ENCODE results near the gene PTGDR.

- PRO-cap = bidirectional peak, plus-strand start at chr14:50667936, minus-strand start at chr14:50667786
Observed at GRCh38 chr14:50667608-50667803, 600 bp downstream of the SAV1 start.

DNA sequence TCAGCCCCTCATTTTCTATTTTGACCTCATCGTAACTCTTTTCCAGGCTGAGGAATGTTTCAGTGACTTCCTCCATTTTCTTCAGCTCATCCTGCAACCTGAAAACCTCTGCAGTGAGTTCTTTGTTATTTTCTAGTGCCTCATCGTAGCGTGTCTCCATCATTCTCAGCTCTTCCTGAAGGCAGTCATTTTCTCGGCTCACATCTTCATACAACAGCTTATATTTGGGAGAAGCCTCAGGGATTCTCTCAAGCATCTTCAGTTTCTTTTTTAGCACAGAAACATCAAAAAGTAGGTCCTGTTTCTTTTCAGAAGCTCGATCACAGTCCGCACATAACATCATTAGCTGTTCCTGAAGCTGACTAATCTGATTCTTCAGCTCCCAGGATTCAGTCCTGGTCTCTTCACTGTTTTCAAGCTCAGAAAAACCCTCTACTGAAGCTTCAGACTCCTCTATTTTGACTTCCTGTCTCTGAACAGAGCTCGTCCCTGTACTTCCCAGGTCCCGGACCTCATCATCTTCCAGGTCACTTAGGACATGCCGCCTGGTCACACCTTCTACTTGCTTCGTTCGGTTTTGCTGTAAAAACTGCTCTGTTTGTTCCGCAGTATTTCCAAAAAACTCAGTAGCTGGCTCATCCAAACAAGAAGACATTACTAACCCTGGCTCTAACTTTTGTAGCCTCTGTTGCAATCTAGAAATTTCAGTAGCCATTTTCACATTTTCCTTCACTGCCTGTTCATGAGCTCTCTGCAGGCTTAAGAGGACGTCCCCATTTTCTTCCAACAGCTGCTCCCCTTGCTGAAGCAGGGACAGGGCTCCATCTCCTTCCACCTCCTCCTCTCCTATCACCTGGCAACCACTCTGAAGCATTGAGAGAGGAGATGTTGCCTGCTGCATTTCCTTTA is 73.6 kb downstream of the NIN start:
- PRO-cap = no peak

DNA sequence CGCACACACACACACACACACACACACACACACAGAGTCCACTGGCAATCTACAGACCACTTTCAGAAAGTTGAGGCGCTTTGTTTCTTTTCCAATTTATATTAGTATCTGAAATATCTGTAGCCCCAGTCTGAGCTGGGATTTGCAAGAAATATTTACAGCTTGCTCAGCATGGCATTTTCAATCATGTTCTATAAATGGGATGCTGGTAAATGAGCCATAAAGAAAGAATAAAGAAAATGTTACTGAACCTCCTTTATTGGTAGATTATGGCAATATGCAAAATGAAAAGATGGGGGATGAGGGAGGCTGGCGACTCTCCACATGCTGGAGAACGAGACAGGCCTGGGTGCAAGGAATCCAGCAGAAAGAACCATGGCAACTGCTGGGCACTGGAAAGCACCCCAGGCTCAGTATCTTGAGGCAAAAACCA is 39.1 kb downstream of the NIN start:
- PRO-cap = no peak

- PRO-cap = no peak
Observed at GRCh38 chr14:50860577-50861115, 11.2 kb upstream of the ABHD12B start.

DNA sequence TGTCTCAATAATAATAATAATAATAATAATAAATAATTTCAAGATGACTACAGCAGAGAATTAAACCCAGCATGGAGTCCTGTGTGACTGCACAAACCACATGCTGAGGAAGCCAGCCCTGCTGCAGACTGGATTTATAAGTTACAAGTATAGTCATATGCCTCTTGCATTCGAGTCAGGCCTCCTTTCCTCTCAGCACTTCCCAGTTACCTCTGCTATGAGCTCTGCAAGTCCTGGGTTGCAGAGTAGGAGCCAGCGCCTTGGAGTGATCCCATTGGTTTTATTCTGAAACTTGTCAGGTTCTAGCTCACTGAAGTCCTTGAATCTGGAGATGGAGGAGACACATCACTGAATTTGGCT is 29.8 kb downstream of the PYGL start:
- PRO-cap = no peak

DNA sequence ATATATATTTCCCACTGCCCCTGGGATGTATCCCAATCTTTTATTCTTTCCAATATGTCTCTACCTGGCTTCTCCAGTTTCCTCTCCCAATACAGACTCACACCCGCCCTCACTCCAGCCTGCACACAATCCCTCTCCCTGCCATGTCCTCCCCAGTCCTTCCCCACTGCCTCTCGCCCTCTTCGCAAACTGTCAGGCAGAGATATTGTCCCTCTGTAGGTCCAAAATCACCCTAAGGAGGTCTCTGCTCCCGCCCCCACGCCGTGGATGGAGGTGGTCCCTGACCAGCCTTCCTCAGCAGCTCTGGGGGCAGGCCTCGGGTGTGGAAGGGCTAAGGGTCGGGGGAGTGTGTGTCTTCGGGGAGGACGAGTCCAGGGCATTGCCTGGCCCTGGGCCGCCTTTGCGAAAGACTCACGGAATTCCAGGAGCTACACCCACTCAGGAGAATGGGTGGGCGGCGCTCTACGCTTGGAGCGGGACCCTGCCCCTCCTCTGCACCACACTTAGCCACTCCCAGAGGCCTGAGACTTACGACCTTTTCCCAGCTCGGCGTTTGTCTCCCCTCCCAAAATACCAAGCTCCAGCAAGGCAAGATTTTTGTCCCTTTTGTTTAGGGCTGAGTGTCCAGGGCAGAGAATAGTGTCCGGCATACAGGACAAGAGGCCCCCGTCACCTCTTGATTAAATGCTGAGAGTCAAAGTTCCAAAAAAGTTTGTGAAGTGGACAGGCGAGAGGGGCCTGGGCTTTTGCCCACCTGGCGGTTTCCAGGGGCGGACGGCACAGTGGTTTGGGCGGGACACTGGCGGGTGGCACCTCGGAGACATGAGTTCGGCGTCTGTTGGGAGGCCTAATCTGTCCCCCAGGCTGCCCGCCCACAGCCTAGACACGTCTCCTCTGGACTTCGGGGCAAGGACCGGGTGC is 884 bp downstream of the PYGL start:
- PRO-cap = bidirectional peak, plus-strand start at position 531 of the sequence, minus-strand start at position 413 of the sequence; unidirectional peak, plus-strand start at position 799 of the sequence

DNA sequence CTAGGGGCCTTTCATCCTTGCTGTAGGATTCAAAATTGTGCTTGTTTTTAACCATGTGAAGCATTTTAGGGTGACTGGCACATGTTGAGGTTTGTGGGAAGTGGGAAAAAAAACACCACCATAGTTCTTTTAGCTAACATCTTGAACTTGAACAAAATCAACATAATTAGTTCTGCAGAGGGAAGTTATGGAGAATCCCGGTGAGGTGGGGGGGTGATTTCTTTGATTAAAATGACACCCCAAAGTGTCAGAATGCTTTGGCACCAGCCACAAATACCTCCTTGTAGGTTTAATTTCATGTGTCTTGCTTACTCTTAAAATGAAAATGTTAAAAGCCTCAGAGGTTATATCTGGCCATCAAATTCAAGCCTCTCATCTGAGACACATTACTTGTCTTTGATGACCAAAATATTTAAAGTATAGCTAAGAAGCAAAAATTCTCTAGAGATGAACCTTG is 52.6 kb upstream of the PYGL start:
- PRO-cap = no peak

- PRO-cap = no peak
Observed at GRCh38 chr14:51333420-51333727, 93.3 kb downstream of the TMX1 start.

- PRO-cap = no peak
Observed at GRCh38 chr14:51789583-51789999, 70.8 kb upstream of the GNG2 start.

- PRO-cap = no peak
Observed at GRCh38 chr14:52061339-52061735, 7.5 kb downstream of the NID2 start.

GRCh38 chr14:52069325-52070066 is 637 bp upstream of the NID2 start:
- PRO-cap = no peak

DNA sequence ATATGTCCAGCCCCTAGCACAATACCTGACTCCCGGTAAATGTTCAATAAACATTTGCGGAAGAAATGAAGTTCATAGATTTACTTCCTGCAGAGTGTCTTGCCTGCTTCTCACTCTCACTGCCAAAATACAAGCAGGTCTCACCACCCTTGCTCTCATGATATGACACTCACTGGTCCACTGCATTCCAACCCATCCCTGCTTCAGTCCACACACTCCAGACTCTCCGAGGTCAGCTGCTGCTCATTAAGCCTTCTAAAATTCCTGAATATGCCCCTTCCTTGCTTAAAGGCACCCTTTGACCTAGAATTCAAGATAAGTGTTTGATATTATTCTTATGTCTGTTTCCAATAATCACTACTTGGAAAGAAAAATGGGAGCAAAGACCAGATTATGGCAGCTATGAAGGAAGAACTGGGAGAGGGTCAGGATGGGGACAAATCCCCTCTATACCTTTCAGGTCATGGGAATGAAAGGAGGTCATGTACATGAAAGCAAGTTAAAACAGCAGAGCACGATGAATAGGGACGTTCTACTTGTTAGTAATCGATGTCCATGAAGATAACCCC is 10.4 kb upstream of the NID2 start:
- PRO-cap = no peak

- PRO-cap = no peak
Observed at GRCh38 chr14:52220739-52221447, 46.6 kb upstream of the PTGDR start.

GRCh38 chr14:52267215-52268133 is at the start of gene PTGDR:
PTGDR (plus strand) TSS chr14:52267698.
- PRO-cap = no peak

DNA sequence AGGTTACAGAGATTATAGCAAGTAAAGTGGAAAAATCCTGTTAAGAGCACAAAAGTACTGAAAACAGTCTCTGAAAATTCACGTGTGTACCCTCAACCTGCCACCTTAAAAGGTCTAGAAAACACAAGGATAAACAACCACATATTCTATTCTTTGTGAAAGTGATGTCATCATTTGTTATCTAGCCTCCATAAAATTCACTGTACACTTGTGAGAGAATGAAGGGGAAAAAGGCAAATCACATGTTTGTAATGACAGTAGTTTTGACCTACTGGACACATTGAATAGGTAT is 4.0 kb downstream of the PTGDR start:
- PRO-cap = no peak

GRCh38 chr14:52313273-52313970 is 690 bp upstream of the PTGER2 start:
- PRO-cap = no peak

DNA sequence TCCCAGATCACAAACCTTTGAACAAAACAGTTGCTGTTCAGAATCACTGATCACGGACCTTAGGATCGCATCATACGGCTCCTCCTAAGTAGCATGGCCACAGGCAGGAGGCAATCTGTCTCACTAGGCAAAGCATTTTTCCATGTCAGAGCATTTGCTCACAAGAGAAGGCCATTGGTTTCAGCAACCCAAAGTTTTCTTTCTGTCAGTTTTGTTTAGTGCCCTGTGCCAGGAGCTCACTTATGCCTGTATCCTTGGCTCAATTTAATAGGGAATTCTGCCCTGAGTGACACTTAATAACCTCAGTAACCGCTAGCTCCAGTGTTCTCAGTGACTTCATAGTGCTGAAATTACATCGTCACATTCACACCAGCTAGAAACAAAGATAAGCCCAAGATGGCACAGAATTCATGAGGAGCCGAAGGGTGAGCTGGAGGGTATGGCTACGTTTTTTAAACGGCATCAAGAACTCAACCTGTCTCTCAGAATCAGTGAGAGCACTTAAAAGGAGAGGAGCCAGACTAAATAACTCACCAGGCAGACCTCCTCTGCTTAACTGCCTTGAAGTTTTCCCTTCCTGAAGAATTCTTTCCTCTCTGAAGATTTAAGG is 37.0 kb downstream of the PTGER2 start:
- PRO-cap = no peak

DNA sequence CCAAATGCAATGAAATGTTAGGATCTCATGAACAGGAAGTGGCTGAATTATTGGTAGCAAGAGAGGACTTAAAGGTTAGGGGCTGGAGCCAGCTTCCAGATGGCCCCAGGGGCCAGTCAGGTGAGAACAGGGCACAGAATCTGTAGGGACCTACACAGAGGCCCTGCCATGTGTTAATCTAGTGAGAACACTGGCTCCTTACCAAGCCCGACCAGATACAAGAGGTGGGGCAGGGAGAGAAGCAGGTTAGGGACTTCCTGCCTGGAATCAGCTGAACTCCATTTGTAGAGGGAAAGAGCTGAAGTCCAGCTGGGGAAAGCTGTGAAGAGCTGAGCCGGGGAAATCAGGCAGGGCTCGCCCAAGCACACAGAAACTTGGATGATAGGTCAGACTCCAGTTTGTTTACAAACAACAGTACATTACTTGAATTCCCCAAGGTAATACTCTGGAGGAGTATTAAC is 46.7 kb downstream of the PTGER2 start:
- PRO-cap = no peak

DNA sequence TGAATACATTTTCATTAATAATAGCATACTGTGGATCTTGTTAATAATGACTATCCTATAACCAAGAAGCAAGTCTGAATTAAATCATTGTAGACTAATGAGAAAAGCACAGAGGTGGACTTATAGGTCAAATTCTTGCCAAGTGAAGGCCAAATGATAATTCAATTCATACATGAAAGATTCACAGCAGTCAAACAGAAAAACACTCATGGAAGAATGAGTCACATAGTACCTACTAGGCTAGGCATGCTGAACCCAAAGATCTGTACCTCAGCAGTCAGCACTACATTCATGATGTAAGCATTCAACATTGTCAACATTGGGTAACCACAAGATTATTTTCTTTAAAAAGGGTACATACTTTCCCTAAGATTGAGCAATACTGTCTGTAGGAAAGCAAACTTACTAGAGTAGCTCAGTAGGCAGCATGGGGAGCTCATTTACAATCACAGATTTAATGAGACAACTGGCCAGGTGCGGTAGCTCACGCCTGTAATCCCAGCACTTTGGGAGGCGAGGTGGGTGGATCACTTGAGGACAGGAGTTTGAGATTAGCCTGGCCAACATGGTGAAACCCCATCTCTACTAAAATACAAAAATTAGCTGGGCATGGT is 94.4 kb downstream of the TXNDC16 start:
- PRO-cap = no peak

DNA sequence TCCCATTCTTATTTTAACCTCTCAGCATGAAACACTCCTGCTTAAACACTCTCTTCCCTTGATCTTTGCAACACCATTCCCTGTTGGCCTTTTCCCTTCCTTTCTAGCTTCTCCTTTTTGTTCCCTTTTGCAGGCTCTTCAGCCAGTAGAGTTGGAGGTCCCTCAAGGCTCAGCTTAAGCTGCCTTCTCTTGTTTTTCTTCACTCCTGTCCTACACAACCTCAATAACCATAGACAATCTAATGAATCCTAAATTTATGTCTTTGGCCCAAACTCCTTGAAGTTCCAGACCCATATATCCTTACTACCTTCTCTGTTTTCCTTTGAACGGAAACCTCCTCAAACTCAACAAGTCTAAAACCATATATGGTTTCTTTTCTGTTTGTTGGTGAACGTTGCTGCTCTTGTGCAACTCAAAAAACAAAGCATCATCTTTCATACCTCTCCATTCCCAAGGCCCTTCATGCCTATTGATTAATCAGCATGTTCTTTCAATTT is 81.5 kb downstream of the TXNDC16 start:
- PRO-cap = no peak